Tongue (tissue), 2 donors: Measurements from ENCODE around the genes IVD and KNL1.

DNA sequence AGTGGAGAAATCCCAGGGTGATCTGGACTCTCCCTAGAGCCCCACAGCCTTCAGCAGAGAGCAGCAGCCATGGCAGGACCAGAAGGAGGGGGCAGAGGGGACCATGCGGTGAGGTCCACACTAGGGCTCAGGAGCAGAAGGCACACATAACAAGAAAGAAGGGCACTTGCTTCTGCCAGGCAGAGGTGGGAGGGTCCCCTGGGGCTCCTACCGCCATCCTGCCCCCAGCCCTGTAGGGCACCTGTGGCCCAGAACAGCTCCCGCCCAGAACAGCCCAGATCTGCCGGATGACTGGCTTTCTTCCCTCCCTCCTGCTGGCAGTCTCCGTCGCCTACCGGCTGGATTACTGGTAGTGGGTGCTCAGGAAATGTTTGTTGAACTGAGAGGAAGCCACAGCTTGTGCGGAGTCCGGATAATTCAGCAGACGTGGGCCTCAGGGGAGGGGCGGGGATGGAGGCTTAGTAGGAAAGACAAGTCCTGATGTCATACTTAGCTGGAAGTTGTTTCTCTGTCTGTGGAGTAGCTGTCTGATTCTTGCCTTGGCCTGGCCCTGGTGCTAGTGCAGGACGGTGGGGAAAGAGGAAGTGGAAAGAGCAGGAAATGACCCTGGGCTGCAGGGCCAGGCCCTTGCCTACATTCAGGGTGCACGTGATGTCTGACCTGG, 6.8 kb downstream of the CCDC9B start:
- RAMPAGE, long total RNA: no peak

- RAMPAGE, long total RNA: no peak
Measured at GRCh38 chr15:40367524-40368590, 9.8 kb downstream of the DISP2 start.

DNA sequence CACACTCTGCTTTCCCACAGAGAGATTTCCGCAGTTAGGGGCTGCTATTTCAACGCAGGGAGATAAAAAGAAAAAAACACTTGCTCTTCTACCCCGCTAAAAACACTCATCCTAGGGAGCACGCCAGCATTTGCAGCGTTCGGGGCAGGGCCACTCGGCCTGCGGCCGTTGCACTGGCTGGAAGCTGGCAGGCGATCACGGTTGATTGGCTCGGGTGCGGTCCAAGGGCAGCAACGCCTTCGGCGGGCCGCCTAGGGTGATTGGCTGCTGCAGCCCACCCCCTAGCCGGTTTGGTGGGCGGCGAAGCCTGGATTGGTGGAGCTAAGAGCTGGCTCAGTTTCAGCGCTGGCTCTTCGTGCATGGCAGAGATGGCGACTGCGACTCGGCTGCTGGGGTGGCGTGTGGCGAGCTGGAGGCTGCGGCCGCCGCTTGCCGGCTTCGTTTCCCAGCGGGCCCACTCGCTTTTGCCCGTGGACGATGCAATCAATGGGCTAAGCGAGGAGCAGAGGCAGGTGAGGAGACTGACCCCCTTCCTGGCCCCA, at the start of gene IVD:
Gene IVD, plus strand, starts transcription at position 336 of the 542 bp plus-strand sequence.
- RAMPAGE, long total RNA: no peak

- RAMPAGE, long total RNA: no peak
Measured at GRCh38 chr15:40445247-40446011, 4.7 kb downstream of the BAHD1 start.

GRCh38 chr15:40510945-40511998, 40.5 kb downstream of the CHST14 start:
- RAMPAGE, long total RNA: no peak

GRCh38 chr15:40593611-40595017, at the start of gene KNL1:
Gene KNL1 (plus strand): TSS chr15:40594249.
- RAMPAGE, long total RNA: no peak

GRCh38 chr15:40649932-40650428, 45.0 kb upstream of the RAD51 start:
- RAMPAGE, long total RNA: no peak

- RAMPAGE, long total RNA: no peak
Measured at GRCh38 chr15:40694257-40694503, 794 bp upstream of the RAD51 start.

- RAMPAGE, long total RNA: no peak
Measured at GRCh38 chr15:40755938-40756114, 772 bp upstream of the RMDN3 start.

DNA sequence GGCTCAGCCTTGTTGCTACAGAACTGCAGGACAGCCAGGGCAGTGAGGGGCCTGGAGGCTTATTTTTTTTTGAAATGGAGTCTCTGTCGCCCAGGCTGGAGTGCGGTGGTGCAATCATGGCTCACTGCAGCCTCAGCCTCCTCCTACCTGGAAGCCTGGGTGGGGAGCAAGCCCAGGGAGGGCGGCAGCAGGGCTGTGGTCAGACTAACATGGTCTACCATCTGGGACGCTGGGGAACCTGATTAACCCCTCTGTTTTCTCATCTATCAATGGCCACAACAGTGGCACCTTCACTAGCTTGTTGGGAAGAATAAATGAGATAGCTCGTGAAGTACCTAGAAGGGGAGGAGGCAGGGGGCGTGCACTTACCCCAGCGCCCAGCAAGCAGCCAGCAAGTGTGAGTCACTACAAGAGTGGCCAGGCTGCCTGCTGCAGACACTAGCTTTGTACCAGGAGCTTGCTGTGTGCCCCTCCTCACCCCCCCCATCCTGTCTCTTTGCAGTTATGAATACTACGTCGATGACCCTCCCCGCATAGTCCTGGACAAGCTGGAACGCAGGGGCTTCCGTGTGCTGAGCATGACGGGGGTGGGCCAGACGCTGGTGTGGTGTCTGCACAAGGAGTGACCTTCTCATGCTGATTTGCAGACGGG, 2.9 kb upstream of the C15orf62 start:
- RAMPAGE, long total RNA: no peak

DNA sequence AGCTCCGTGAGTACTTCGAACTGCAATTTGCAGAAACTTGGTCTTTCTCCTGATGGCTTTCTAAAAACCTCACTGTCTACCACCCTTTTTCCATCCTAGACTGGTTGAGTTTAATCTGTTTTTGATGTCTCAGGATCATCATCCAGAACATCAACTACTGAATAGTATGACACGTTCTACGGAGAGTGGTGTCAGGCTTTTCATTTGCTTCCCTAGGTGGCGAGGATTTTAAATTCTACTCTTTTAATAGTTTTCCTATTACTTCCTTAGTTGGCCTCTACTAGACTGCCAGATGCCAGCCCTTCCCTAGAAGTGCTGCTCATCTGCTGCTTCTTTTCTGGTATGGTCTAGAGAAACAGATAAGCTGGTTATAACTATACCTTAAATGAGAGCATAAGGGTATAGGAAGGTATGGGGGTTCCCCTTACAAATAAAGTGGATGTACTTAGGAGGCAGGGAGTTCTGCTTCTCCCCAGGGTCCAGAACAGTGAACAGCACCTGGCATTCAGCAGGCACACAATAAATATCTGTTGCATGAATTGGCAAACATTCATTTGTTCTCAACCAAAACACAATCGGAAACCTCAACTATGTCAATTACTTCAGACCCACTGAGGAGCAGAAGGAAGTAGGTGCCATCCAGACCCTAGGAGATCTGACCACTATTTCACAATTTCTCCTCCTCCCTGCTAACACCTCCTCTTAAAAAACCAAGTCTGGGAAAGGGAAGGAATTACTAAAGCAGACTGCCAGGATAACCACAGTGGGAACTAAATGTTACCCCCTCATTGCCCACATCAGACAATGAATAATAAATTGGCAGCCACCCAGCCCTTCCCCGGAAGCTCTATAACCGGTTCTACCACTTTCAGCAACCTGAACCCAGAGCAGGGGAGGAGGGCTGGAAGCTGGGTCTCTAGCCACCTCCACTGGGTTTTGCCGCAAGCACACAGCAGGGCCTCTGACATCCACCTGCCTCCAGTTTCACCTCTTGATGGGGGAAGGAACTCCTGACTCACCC, 17.3 kb downstream of the C15orf62 start:
- RAMPAGE, long total RNA: no peak

- RAMPAGE, long total RNA: no peak
Measured at GRCh38 chr15:40845395-40846473, 1.9 kb downstream of the SPINT1 start.

- RAMPAGE, long total RNA: no peak
Measured at GRCh38 chr15:40847361-40847927, 3.6 kb downstream of the SPINT1 start.

DNA sequence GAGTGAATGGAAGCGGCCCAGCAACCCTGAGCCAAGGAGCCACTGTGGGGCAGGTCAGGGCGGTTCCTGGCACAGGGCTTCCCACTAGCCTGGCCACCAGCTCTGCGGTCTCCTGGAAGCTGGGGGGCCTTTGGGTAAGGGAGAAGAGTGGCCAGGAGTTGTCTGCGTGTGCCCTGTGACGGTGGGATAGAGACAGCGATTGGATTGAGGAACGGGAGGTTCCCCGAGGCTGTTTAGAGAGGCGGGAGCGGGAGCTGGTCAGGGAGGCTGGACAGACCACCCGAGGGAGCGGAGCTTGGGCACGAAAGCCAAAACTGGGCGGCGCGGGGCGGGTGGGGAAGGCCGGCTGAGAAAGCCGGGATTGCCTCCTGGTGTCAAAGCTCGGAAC, 363 bp upstream of the VPS18 start:
- RAMPAGE, long total RNA: no peak

GRCh38 chr15:40902582-40903703, 8.7 kb downstream of the VPS18 start:
- RAMPAGE, long total RNA: no peak

DNA sequence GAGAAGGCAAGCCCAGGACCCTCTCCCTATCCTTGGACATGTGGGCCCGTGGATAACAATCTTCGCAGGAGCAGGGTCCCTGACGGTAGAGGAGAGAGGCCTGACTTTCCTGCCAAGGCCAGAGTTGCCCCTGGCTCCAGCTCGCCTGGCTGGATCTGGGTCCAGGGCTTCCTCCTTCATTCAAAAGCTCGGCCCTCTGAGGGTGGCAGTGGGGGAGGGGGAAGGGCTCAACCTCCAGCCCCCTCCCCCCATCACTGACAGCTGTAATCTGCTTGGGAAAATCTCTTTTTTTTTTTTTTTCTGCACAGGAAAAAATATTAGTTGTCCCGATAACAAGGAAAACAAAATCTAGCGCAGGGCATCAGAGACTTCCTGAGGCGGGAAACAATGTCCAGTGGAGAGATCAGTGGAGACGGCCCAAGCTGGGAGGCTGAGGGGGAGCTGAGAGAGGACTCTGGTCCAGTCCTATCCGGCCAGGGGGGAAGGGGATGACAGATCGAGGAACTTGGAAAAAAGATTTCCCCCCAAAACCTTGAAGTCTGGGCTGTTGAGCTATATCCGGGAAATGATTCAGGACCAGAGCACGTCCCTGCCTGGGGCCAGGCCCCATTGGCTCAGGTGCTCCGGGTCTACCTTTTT, 14.1 kb upstream of the DLL4 start:
- RAMPAGE, long total RNA: no peak

DNA sequence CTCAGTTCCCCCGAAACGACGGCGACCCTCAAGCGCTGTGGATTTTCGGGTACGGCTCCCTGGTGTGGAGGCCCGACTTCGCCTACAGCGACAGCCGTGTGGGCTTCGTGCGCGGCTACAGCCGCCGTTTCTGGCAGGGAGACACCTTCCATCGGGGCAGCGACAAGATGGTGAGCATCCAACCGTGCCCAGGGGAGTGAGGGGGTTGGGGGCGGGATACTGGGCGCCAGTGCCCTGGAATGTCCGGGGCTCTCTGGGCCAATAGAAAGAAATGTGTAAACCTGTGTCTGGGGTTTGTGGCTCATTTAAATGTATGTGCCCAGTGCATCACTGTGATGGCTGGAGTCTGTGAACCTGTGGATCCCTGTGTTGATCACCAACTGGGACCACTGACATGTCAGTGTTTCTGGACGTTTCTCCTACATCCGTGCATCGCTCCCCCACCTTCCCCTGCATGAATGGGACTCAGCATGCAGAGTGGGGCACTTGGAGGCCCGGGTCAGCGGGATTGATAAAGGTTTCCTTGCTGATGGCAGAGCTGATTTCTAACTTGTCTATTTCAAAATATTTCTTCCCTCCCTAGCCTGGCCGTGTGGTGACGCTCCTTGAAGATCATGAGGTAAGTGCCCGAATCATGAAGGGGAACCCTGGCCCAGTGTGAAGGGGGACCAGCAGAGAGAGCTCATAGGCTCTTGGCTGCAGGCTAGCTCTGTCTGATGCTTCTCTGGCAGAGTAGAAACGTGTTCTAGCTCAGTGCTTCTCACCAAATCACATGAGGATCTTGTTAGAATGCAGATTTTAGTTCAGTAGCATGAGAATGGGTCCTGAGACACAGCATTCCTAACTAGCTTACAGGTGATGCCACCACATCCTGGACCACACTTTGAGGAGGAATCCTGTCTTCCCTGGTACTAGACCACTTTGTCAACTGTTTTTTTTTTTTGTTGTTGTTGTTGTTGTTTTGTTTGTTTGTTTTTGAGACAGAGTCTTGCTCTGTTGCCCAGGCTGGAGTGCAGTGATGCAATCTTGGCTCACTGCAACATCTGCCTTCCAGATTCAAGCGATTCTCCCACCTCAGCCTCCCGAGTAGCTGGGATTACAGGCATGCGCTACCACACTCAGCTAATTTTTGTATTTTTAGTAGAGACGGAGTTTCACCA, 754 bp downstream of the CHAC1 start:
- RAMPAGE, long total RNA: no peak

DNA sequence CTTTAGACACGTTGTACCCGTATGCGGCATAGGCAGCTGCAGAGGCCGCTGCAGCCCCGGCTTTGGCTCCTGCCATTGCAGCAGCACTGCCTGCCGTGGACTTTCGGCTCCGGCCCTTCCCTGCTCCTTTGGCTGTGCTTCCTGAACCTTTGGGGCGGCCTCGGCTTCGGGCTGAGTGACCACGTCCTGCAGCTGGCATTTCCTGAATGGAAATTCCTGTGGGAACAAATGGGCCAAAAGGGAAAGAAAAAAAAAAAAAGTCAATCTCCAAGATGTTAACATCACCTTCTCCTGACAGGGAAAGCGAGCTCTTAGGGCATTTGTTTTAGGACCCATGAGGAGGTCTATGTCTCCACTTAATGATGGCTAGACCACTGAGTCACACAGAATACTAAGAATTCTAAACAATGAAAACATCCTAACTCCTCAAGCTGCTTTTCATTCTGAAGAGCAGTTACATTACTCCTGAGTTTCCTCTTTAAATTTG, 29.6 kb downstream of the CHAC1 start:
- RAMPAGE, long total RNA: no peak

DNA sequence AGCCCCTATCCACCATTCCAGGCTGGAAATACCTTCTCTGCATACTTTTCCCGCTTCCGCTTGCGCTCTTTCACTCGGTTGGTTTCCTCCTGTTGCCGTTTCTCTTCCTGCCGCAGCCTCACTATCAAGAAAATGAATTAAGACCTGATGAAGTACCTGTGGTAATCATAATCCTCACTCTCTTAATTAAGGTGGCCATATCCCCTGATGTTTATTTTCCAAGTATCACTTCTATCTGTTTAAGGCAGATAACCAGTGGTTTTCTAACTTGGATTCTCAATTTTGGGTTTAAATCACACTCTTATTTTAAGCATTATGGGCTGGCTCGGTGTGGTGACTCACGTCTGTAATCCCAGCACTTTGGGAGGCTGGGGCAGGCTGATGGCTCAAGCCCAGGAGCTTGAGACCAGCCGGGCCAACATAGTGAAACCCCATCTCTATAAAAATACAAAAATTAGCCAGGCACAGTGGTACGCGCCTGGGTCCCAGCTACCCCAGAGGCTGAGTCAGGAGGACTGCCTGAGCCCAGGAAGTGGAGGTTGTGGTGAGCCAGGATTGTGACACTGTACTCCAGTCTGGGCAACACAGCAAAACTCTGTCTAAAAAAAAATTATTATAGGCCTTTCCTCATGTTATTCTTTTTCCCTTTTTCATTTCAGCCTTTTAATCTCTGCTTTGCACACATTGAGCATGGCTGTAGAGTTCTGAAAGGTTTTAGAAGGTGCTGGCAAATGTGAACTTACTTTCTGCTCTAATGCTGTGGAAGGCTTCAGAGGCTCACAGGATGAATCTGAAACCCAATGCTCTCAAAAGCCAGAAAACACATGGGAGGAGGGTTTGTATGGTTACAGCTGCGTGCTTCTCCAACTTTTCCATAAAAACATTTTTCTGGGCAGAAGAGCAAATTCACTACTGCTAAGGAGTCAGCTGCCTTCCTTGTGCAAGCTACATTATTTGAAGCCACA, 32.3 kb downstream of the CHAC1 start:
- RAMPAGE, long total RNA: no peak

DNA sequence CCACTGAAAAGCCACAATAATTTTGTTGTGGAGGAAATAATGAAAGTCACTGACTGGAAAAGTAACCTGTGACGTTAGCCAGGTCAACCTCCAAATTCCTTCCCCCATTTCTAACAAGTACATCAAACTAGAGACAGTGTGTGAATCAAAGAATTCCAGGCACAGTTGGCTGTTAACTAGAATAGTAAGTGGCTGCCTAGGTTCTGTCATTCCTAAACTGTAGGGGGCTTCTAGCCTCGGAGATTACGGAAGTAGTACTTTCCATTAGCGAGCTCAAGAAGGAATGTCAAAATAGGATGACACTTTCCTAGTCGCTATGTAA, 1.1 kb downstream of the INO80 start:
- RAMPAGE, long total RNA: no peak